Colonic mucosa (tissue), 1 donor: ENCODE data around the gene FOXA2.

GRCh38 chr20:19735357-19736067, 22.5 kb upstream of the RIN2 start:
- PRO-cap, result bidirectional peak, plus-strand start at chr20:19735720, minus-strand start at chr20:19735606

DNA sequence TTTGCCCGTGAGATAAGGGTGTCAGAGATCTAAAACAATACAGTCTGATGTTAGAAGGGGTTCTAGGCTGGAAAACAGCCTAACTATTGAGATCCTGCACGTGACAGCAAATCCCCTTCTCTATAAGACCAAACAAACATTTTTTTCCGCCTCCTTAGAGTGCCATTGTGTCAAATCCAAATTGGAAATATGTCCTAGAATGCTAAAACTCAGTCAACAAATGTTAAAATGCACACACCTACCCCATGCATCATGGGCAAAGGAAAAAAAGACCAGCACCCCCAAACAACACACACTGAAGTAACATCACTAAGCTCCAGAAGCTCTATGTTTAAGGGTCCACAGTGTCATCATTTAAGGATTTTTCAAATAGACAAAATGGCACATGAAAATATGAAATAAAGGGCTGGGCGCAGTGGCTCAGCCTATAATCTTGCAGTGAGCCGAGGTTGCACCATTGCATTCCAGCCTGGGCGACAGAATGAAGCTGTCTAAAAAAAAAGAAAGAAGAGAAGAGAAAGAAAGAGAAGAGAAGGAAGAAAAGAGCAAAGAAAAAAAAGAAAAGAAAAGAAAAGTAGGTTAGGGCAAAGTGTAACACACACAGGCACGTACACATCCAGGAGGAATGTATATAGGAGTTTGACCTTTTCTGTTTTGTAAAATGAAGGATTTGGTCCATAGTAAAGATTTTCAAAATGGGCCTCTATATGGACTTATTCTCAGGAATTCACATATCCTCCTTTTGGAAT, 37.7 kb downstream of the RIN2 start:
- PRO-cap, result no peak

GRCh38 chr20:19886948-19887193, 128.8 kb downstream of the RIN2 start:
- PRO-cap, result unidirectional peak, minus-strand start at chr20:19887083

DNA sequence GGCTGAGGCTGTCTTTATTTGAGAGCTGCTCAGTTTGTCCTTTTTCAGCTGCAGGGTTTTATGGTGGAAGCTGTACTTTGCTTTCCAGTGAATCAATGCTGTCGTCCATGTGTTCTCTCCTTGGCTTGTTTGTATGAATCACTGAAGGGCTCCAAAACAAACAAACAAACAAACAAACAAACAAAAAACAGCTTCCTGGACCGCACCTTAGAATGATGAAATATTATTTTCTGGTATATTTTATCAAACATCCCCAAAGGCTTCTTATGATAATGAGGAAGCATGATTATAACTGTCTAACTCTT, 127.3 kb upstream of the NAA20 start:
- PRO-cap, result bidirectional peak, plus-strand start at position 82 of the sequence, minus-strand start at position 94 of the sequence

DNA sequence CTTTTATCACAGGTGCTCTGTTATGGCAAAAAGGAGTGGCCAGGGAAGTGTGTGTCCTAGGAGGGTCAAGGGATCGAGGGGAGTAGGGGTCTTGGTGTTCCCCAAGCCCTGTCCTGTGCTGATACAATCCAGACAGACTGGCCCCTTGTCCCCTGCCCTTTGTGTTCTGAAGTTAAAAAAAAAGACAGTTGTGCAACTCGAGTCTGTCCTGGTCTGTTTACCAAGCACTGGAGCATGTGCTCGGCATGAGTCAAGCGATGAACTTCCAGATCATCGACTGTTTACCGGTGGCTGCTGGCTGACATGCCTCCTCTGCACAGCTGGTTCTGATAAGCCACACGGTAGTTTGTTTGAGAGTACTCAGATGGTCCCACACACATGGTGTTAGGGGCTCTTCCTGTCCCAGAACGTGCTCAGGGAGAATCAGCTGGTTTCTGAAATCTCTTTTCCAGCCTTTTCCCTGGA, 52.6 kb upstream of the NAA20 start:
- PRO-cap, result no peak

DNA sequence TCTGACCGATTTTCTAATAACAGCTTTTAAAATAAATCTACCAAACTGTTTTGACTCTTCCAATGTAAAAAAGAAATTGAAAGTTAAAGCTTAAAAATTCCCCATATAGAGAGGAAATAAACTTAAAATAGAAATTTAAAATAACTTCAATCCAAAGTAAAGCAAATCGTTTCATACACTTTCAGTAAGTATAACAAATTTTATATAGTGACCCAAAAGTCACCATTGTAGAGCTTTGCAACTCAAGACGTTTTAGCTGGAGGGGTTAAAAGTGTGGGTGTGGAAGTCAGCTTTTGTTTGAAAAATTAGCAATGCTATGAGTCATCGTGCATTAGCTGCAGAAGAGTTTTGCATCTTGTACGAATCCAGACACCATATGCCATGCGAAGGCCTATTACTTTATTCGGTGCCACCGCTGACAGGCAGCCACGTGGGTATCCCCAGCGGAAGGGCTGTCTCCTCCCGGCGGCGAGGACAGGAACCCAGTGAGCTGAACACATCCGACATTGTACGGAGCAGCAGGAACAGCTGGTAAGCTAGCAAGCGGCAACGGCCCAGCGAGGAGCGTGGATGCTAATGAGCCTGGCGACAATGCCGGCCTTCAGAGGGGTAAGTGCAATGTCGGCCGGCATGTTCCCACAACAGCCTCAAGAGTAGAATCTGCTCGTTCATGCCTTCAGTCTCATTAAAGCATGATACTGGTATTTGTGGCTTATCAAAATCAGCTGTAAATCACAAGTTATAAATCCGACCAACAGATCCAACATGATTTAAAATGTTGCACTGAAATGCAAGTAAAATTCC, 84.4 kb downstream of the INSM1 start:
- PRO-cap, result unidirectional peak, plus-strand start at position 506 of the sequence

DNA sequence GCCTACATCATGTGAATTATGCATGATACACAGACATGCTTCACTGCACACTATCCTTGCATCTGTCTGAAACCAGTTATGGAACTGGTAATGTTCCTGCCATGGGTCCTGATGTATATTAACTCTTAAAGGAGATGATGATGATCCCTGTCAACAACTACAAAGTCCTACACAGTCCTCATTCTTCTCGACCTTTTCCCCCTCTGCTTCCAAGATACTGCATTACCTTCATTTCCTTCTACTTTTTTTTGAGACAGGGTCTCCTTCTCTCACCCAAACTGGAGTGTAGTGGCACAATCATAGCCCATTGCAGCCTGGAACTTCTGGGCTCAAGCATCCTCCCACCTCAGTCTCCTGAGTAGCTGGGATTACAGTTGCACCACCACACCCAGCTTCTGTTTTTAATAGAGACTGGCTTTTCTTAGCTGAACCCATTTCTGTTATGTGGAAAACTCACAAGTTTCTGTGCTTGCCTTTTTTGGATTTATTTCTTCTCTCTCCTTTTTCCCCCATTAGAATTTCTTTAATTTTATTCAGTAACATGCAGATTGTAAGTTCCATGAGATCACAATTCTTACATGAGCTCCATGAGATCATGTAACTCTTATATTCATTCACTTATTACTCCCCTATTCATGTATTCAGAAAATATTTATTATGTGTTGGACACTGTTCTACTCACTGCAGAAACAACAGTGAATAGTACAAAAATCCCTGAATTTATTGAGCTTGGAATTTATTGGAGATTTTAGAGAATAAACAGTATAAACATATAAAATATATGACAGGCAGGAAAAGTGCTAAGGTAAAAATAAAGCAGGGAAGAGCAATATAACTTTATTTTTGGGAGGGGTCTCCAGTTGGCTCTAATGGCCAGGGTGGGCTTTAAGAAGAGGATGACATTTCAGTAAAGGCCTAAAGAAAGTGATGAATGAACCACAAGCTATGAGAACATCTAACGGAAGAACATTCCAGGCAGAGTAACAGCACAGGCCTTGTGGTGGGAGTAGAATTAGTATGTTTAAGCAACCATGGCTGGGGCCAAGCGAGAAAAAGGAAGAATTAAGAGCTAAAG, 105.7 kb downstream of the INSM1 start:
- PRO-cap, result no peak

- PRO-cap, result no peak
These were observed 121.2 kb downstream of the INSM1 start for GRCh38 chr20:20488941-20489573.

DNA sequence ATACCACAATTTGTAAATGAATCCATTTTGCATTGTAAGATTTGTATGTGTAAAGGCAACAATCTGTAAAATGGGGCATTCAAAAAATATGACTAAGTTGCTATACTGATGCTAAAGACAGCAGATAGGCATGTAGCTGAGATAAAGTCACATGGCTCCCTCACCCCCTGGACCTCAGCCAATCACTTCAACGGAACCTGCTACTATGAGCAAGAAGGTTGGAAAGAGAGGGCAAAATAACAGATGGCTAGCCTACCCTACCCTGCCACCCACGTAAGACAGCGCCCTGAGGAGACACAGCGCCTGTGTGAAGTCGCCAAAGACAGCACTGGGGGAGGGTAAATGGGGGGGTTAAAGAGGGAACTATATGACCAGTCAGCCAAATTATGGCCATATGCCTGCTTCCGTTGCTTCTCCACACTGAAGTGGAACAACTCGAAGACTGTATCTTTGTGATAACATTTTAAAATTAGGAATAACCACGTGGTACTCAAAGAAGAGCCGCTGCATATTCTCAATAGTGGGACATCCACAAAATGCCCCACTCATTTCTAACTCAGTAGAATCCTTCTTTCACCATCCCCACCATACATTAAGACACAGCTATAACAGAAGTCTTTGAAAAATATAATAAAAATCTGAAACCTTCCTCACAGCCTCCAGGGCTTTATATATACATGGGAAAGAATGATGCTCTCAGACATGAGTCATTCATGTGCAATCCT, 163.1 kb downstream of the RALGAPA2 start:
- PRO-cap, result no peak

DNA sequence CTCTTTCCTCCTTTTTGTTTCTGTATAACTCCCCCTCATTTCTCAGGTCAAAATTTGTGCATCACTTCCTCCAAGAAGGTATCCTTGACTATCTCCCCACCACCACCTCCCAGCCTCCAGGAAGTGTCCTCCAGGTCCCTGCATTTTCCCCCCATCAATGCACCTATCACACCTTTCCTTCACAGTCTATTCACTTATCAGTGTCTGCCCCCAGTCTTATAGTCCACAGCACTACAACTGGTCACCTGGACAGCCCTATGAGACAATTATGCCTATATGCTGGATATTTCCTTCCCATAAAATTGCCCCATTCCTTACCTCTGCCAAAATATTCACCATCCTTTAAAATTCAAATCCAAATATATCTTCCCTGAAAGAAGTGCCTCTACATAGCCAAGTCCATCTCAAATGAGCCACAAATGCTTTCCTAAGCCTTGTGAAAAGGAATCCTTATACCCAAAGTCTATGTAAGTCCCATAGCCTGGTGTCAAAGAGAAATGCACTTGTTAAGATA, 105.8 kb downstream of the RALGAPA2 start:
- PRO-cap, result no peak

DNA sequence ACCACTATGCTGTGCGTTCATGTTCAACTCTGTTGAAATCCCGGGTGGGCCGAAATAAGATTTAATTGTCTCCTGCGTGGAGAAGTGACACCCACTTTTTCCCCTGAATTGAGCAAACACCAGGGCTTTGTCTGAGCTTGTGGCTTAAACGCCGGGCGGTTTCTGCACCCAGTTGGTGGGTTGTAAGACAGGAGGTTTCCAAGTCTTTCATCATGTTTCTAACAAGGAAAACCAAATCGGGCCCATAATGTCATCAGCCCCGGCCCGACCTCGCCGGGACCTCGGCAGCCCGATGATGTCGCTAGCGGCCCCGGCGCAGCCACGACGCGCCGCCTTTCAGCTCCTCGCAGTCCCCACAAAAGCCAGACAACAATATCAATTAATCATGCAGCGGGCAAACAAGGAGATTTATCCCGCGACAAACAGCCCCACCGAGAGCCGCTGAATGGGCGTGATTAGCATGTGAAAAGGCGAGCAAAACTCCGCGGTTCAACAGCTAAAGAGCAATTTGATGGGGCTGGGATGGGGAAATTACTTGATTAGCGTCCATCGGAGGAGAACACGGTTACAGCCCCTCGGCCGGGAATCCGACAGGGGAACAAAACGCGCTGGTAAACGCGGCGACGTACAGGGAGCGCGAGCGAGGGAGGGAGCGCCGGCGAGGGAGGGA, 25.1 kb upstream of the KIZ start:
- PRO-cap, result no peak

DNA sequence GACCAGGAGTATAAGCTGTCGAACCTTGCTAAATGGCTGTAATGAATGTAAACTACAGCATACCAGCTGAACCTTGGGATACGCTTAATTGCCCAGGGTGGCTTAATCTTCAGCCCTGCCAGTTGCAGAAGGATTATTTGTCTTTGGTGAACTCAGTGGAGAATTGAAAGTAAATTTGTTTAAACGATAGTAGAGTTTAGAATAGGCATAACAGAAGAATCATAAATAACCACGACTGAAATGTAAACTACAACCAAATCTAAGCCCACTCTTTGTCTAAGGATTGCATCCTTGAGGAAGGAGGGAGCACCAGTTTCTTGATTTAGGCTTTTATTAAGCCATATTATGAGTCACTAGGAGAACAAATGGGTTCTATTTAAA, 40.9 kb downstream of the NKX2-2 start:
- PRO-cap, result no peak

DNA sequence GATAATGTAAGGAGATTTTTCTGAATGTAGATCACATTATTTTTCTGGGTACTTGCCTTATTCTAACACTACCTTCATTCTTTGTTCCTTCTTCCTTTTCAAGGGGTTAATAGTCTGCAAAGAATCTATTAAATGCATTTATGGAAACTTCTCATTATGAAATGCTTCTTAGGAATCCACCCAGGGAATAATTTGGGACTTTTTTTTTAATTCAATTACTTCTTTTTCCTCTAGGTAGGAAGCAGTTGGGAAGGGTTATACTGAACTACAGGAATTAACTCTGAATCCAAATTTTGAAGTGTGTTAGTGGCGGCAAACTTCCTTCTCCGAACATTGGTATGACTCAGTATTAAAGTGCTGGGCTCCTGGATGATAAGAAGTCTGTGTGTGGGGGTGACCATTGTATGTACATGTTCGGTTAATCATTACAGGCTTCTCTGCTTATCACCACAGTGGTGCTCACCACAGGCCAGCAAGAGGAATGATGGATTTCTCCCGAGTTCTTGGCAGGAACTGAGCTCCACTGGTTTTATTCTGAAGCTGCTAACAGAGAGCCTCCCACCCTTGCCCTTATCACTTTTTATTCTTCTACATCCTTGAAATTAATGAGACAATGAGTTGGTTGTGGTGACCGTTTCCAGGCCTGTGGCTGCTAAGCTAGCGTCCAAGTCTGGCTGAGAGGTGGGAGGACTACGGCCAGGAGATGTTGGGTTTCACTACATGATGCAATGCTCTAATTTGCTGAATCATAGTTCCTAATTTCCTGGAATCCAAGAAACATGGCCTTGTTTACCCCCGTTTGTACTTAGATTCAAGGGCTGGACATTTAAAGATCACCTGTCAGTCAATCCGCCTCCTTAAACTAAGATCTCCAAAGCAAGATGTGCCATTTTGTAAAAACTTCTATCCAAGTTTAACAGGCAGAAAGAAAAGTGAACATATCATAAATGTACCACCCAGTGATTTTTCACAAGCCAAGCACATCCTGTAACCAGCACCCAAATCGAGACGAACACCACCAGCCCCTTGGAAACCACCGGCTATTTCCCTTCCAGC, 172.7 kb downstream of the FOXA2 start:
- PRO-cap, result no peak

DNA sequence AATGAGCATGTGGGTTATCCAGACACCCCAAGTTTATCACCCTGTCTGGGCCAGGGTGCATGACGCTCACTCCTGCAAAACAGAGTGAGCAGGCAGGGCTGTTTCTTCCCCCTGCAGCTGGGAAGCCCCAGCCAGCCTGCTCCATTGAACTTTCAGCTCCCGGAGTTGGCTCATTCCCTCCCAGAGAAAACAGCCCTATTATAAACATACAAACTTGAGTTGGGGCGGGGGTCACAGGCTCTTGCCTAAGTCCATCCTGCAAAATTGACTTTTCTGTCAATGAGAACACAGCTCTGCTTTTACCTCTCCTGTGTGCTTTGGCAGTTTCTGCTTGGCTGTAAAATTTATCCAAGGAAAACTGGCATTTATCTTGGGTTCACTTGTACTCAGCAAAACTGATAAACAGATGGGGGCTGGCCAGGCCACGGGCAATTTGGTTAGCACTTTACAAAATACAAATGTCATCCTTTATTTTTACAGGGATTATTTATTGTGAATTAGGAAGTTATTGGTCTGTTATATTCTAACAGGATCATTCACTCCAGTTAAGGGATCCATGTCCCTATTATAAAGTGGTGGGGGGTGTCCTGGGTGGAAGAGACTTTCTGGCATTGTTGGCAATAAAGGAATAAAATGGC, 154.9 kb downstream of the FOXA2 start:
- PRO-cap, result no peak

DNA sequence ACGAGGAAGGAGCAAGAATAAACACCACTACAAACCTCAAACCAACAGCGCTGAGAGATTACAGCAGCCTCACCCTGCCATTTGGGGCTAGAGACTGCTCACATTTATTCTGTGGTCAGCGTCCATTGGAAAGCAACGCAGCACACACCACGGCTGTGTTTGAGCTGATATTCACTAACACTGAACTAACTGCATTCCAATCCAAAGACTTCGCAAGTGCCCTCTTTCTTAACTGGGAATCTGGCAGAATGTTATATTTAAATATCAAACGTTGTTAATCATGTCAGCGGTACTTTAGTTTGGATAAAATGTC, 94.6 kb downstream of the FOXA2 start:
- PRO-cap, result no peak

GRCh38 chr20:22570323-22570885, 14.0 kb downstream of the FOXA2 start:
- PRO-cap, result no peak

- PRO-cap, result no peak
These were observed 2.0 kb downstream of the FOXA2 start for GRCh38 chr20:22582467-22582755.

DNA sequence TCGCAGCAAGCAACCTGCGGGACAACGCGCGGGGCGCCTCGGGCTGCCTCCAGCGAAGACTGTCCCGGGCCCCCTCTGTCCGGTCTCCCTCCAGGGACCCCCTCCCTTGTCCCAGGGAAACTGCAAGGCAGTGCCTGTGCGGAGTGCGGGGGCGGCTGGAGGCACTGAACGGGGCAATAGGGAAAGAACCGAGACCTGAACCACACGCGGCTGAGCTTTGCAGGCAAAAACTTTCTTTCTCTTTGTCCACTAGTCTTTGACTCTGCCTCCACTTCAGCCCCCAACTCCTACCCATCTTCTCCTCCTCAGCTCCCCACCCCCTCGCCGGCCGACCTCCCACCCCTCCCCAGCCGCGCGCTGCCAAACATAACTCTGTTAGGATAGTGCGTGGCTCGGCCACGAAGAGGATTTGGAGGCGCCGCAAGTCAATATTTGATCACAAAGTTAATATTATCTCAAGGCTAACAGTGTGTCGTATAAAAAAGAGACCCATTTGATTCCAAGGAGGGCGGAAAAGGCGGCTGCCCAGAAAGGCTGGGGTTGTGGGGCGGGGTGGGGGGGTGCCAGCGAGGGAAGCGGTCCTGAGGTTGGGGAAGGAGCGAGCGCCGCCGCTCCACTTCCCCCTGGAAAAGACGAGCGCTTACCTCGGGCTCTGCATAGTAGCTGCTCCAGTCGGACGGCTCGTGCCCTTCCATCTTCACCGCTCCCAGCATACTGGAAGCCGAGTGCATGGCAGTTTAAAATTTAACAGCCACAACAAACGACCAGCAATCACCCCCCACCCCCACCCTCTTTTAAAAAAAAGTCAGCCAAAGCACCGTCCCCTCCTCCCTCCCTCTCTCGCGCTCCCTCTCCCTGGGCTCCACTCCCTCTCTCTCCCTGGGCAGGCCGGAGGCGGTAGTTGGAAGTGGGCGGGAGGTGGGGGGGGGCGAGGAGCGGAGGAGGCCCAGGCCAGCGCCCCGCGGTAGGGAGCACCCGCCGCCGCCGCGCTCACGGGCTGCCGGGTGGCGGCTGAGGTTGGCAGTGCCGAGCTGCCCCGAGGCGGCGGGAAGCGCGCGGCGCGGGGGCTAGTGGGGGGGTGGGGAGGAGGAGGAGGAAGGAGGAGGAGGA, at the start of gene FOXA2:
FOXA2 (minus strand) TSS at position 1,025 of the 1,110 bp plus-strand sequence.
- PRO-cap, result bidirectional peak, plus-strand start at position 176 of the sequence, minus-strand start at position 166 of the sequence; bidirectional peak, plus-strand start at position 492 of the sequence, minus-strand start at position 374 of the sequence; bidirectional peak, plus-strand start at position 616 of the sequence, minus-strand start at position 716 of the sequence; bidirectional peak, plus-strand start at position 993 of the sequence, minus-strand start at position 1,025 of the sequence

DNA sequence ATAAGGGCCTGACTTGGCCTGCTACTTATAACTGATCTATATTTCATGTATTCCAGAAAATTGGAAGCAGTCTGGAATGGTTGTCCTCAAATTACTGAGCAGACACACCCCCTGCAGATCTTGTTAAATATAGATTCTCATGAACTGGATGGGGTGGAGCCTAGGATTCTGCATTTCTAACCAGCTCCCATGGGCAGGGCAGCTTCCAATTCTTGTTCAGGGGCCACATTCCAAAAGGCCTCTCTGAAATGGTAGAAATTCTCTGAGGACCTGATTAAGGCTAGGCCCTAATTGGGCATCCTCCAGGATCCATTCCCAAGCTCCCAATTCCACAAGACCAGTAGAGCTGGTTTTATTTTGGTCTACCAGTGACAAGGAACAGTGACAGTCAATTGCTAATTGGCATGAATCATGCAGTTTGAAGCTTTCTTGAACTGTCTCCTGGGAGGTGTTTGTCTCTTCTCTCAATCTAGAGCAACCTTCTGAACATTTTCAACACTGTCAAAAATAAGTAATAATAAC, 3.1 kb downstream of the THBD start:
- PRO-cap, result no peak

DNA sequence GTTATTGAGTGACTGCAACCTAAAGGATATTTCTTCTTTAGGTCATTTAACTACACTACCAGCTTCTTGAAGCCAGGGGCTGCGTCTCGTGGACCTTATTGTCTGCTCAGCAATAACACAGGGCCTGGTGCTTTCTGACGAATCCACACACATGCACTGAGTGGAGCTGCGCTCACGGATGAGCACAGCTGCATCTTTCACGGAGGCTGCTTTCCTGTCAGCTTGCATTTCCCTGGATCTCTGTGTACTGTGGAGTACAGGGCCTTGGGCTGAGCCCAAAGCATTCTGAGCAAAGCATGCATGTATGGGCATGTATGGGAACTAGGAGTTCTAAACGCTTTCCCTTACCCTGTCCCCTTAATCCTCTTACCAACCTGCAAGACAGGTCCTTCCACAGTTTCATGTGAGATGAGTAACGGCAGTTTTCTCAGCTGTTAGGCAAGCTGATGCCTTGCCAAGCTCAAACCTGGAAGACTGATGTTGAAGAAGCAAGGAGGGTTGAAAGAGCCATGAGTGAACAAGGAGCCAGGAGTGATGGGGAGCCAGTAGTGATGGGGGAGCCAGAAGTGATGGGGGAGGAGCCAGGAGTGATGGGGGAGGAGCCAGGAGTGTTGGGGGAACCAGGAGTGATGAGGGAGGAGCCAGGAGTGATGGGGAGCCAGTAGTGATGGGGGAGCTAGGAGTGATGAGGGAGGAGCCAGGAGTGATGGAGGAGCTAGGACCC, 14.3 kb upstream of the CD93 start:
- PRO-cap, result no peak